ENCODE measurements around the gene TSHZ3.

- PRO-cap = no peak
Observed at GRCh38 chr19:23763866-23764046, 952 bp downstream of the RPSA2 start.

DNA sequence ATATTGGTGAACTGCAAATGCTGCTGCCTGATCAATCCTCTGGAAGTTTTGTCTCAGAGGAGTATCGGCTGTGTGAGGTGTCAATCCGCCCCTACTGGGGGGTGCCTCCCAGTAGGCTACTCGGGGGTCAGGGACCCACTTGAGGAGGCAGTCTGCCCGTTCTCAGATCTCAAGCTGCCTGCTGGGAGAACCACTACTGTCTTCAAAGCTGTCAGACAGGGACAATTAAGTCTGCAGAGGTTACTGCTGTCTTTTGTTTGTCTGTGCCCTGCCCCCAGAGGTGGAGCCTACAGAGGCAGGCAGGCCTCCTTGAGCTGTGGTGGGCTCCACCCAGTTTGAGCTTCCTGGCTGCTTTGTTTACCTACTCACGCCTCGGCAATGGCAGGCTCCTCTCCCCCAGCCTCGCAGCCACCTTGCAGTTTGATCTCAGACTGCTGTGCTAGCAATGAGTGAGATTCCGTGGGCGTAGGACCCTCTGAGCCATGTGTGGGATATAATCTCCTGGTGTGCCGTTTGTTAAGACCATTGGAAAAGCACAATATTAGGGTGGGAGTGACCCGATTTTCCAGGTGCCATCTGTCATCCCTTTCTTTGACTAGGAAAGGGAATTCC lies 68.2 kb upstream of the ZNF254 start:
- PRO-cap = no peak

GRCh38 chr19:24033356-24034510 lies 53.3 kb upstream of the ZNF254 start:
- PRO-cap = bidirectional peak, plus-strand start at chr19:24033507, minus-strand start at chr19:24033297; bidirectional peak, plus-strand start at chr19:24033741, minus-strand start at chr19:24033705; unidirectional peak, minus-strand start at chr19:24034216

- PRO-cap = no peak
Observed at GRCh38 chr19:24042024-24042708, 44.8 kb upstream of the ZNF254 start.

GRCh38 chr19:27776597-27777356 lies 1436.2 kb downstream of the UQCRFS1 start:
- PRO-cap = no peak

GRCh38 chr19:27801514-27802318 lies 1411.2 kb downstream of the UQCRFS1 start:
- PRO-cap = no peak

- PRO-cap = no peak
Observed at GRCh38 chr19:28480938-28481621, 731.9 kb downstream of the UQCRFS1 start.

- PRO-cap = no peak
Observed at GRCh38 chr19:29001358-29001751, 211.6 kb downstream of the UQCRFS1 start.

DNA sequence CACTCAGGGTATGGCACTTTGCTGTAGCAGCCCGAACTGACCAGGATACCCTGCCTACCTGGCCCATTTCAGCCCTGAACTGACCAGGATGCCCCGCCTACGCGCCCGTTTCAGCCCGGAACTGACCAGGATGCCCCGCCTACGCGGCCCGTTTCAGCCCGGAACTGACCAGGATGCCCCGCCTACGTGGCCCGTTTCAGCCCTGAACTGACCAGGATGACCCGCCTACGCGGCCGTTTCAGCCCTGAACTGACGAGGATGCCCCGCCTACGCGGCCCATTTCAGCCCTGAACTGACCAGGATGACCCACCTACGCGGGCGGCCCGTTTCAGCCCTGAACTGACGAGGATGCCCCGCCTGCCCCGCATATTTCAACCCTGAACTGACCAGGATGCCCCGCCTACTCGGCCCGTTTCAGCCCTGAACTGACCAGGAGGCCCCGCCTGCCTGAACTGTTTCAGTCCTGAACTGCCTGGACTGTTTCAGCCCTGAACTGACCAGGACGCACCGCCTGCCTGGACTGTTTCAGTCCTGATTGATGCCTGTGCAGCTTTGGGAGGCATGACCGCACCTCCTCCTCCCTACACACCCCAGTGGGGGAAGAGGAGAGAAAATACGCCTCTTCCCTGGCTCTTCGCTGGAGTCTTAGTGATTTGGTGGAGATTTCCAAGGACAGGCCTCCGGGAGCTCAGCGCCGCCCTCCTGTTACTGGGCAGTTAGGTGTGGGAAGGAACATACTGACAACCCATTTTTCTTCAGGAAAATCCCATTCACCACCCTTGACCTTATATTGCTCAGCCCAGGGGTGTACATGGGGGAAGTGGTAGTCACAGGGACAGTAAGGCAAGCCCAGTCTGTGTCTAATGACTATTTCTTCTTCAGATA lies 119.8 kb downstream of the UQCRFS1 start:
- PRO-cap = no peak

GRCh38 chr19:29525675-29525883 lies 215 bp upstream of the VSTM2B start:
- PRO-cap = no peak

DNA sequence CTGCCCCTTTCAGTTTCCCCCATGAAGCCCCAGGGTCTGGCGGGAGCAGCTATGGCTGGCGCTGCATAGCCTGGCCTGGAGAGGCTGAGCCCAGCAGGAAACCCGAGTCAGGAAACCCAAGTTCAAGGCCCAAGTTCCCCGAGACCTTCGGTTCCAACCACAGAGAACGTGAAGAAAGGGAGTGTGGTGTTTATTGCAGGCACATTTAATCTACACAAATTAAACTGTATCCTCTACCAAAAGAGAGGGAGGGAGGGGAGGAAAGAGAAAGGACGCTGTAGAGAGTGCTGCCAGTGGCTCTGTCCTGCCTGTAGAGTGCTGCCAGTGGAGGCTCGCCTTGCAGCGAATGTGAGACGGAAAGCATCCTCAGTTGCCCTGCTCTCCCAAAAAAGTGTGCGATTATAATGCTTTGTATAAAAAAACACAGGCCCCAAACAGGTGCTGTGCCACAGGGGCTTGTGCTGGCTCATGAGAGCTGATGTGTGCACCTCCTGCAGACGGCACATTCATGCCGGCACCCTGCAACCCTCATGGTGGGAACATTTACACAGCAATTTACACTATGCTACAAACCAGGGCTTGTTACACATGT lies 16.3 kb downstream of the POP4 start:
- PRO-cap = no peak

GRCh38 chr19:29667782-29668592 lies 2.7 kb downstream of the PLEKHF1 start:
- PRO-cap = no peak

DNA sequence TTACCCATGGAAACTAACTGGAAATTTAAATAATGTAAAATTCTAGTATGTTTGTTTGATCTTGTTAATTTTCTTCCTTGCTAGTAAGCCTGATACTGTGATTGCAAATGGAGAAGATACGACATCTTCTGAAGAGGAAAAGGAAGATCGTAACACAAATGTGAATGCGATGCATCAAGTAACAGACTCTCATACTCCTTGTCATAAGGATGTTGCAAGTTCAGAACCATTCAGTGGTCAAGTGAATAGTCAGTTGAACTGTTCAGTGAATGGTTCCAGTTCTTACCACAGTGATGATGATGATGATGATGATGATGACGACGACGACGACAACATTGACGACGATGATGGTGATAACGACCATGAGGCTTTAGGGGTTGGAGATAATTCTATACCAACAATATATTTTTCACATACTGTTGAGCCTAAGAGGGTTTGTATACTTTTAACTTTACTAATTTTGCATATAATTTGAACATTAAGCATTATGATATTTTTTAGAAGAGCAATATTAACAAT lies 66.9 kb downstream of the URI1 start:
- PRO-cap = no peak

- PRO-cap = no peak
Observed at GRCh38 chr19:30010906-30011419, 68.9 kb downstream of the URI1 start.

DNA sequence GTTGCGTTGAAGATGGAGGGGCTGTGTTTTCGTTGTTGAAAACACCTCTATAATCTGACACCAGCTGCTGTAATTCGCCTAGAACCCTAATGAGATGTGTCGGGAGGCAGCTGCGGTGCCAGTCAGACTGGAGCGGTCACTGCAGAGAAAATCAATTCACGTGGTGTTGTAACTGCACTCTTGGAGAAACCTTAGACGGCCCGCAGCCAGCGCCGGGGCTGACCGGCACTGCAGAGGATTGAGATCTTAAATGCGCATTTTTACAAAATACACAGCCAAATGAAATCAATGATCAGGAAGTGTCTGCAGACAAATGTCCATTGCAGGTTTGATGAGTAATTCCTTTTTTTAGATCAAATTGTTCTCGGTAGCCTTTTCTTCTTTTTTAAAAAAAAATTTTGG lies 339.2 kb downstream of the ZNF536 start:
- PRO-cap = no peak

GRCh38 chr19:31163892-31164210 lies 185.4 kb downstream of the TSHZ3 start:
- PRO-cap = no peak

DNA sequence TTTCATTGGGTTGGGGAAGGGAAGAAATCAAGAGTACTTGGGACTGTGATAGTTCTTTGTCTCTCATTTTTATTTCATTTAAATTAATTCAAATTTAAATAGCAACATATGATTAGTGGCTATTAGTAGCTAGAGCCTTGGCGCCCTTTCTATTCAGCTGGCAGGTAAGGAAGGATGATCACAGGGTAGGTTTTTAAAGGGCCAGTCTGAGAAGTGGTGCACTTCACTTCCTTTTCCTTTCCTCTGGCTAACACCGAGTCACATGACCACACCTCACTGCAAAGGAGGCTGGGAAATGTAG lies 128.8 kb downstream of the TSHZ3 start:
- PRO-cap = no peak

DNA sequence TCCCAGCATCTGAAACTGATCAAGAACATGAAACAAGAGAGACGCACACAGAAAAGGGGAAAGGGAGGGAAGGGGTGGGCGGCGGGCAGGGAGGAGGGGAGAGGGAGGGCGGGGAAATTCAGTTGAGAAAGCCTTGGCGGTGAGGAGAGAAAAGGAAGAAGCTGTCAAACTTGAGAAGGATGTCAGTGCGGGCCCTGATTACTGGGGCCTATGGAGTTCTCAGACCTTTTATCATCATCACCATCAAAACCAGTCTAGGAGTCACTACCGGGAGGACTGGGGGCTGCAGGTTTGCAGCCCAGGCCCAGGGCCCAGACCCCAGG lies 8.8 kb downstream of the TSHZ3 start:
- PRO-cap = no peak

GRCh38 chr19:31349093-31349921 lies at the start of gene TSHZ3:
Gene TSHZ3, minus strand, starts transcription at chr19:31349436.
- PRO-cap = no peak

GRCh38 chr19:31350559-31351230 lies 1.5 kb upstream of the TSHZ3 start:
- PRO-cap = no peak